Neural progenitor cell (in vitro differentiated cells): ENCODE measurements around a stretch of chr14.

DNA sequence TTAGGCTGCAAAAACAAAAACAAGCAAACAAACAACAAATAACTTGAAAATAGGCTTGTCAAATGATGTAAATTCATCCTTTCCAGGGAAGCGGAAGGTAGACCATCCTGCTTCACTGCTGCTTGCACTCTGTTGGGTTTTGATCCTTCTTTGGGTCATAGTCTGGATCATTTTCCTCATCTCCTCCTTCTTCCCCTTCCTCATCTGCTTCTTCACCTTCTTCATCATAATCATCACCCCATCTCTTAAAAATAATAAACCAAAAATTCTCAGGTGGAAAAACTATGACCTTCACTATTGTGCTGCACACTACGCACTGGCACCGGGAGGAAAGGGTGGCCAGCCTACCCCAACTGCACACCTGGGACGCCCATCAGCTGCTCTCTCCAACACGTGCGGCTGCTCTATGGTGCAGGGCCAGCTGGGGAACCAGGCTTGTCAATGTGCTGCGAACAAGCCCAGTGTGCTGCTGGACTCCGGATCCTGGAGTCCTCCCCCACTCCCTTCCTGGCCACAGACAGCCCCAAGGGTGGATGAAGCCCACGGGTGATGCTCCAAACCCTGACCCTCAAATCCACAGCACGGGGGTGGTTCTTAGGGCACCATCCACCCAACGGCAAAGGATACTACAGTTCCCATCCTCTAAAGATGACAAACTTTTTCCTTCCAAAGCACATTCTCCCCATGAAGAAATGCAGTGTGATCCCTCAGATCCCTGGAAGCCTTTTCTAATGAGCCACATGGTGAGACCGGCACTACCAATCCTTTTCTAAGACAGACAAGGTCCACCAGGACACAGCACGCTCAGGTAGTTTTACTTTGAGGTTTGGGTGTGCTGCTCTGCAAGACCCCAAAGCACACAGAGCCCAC lies 33.1 kb downstream of the CCDC88C start:
- RAMPAGE, long total RNA: no peak

GRCh38 chr14:91413637-91414114 lies 3.9 kb downstream of the CCDC88C start:
- RAMPAGE, long total RNA: no peak

- RAMPAGE, long total RNA: no peak
These were observed 425 bp upstream of the CCDC88C start for GRCh38 chr14:91418057-91418433.

DNA sequence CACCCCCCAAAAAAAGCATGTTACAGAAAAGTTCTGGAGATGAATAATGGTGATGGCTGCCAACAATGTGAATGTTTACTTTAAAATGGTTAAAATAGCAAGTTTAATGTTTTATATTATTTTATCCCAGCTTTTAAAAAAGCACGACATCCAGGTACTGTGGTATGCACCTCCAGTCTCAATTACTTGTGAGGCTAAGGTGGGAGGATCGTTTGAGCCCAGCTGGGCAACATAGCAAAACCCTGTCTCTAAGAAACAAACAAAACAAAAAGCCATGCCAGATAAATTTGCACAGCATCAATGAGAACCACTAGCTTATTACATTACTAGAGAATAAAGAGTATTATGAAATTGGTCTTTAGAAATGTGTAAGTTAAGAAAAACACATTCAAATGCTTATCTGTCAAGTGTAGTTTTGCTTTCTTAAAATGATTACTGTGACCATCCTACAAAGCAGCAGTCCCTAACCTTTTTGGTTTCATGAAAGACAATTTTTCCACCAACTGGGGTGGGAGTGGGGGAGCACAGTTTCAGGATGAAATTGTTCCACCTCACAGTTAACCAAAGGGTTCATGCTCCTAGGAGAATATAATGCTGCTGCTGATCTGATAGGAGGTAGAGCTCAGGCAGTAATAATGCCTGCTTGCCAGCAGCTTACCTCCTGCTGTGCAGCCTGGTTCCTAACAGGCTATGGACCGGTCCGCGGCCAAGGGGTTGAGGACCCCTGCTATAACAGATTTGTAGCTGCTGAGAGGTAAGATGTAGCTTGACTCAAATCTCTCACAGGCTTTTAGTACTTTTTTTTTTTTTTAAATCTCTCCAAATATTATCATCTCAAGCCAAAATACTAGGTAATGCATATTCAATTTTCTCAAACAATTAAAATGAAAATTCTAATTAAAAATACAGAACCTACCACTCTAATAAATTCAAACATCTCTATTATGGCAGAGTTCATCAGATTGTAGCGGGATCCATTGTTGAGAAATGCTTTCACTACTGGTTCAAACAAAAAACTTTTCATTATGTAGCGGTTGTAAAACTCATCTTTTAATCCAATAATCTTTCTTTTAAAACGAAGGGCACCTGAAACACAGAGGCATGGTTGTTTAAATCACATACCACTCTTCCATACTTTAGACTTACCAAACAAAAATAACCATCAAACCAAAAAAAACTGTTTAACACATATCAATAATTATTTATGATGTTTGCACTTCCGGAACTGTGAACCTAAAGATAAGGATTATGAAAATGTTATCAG lies 45.3 kb downstream of the PPP4R3A start:
- RAMPAGE, long total RNA: no peak

GRCh38 chr14:91573666-91573899 lies 63.5 kb upstream of the PPP4R3A start:
- RAMPAGE, long total RNA: no peak

GRCh38 chr14:91906426-91906994 lies 39.2 kb upstream of the TC2N start:
- RAMPAGE, long total RNA: no peak

GRCh38 chr14:91946587-91946891 lies 955 bp downstream of the FBLN5 start:
- RAMPAGE, long total RNA: no peak

- RAMPAGE, long total RNA: no peak
These were observed 6.9 kb downstream of the CPSF2 start for GRCh38 chr14:92128678-92129145.

GRCh38 chr14:92519588-92520178 lies 6.1 kb downstream of the RIN3 start:
- RAMPAGE, long total RNA: no peak

GRCh38 chr14:92555516-92556763 lies 42.4 kb downstream of the RIN3 start:
- RAMPAGE, long total RNA: no peak

DNA sequence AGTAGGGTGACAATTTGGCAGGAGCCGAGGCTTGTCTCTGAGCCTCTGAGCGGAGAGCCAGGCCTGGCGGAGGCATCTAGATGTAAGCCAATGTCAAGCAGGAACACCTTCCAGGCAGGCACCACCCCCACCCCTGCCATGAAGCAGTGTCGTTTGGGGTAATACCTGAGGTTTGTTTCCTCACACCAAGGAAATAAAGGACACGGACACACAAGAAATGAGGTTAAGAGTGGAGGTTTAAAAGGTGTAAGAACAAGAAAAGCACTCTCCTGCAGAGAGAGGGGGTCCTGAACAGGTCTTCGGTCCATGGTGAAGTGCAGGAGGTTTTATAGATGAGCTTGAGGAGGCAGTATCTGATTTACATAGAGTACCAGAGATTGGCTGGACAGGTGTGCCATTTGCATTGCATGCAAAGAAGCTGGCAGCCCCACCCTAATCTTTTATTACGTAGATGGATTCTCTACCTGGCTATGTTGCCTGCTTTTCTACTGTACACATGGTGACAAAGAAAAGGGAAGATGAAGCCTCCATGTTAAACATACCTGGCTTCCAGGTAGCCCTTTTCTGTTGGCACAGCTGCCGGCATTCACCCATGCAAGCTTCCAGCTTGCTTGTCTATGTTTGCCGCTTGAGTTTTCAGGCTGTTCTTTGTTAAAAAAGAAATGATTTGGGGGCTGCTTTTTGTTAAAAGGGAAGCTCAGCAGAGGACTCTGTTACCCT lies 60.5 kb downstream of the RIN3 start:
- RAMPAGE, long total RNA: no peak

DNA sequence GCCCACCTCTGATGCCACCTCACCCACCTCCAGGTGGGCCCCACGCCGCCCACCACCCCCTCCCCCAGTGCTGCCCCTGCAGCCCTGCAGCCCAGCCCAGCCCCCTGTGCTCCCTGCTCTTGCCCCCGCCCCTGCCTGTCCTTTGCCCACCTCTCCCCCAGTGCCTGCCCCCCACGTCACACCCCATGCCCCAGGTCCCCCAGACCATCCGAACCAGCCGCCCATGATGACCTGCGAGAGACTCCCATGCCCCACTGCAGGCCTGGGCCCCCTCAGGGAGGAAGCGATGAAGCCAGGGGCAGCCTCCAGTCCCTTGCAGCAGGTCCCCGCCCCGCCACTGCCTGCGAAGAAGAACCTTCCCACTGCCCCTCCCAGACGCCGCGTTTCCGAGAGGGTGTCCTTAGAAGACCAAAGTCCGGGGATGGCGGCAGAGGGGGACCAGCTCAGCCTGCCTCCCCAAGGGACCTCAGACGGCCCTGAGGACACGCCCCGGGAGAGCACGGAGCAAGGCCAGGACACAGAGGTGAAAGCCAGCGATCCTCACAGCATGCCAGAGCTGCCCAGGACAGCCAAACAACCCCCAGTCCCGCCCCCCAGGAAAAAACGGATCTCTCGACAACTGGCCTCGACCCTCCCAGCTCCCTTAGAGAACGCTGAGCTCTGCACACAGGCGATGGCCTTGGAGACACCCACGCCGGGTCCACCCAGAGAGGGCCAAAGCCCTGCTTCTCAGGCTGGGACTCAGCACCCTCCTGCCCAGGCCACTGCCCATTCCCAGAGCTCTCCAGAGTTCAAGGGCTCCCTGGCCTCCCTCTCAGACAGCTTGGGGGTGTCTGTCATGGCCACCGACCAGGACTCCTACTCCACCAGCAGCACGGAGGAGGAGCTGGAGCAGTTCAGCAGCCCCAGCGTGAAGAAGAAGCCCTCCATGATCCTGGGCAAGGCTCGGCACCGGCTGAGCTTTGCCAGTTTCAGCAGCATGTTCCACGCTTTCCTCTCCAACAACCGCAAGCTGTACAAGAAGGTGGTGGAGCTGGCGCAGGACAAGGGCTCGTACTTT lies 96.3 kb downstream of the LGMN start:
- RAMPAGE, long total RNA: no peak

DNA sequence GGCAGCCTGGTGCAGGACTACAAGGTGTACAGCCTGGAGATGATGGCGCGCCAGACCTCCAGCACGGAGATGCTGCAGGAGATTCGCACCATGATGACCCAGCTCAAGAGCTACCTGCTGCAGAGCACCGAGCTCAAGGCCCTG lies 95.7 kb downstream of the LGMN start:
- RAMPAGE, long total RNA: no peak

- RAMPAGE, long total RNA: no peak
These were observed 92.2 kb downstream of the LGMN start for GRCh38 chr14:92656158-92656710.

DNA sequence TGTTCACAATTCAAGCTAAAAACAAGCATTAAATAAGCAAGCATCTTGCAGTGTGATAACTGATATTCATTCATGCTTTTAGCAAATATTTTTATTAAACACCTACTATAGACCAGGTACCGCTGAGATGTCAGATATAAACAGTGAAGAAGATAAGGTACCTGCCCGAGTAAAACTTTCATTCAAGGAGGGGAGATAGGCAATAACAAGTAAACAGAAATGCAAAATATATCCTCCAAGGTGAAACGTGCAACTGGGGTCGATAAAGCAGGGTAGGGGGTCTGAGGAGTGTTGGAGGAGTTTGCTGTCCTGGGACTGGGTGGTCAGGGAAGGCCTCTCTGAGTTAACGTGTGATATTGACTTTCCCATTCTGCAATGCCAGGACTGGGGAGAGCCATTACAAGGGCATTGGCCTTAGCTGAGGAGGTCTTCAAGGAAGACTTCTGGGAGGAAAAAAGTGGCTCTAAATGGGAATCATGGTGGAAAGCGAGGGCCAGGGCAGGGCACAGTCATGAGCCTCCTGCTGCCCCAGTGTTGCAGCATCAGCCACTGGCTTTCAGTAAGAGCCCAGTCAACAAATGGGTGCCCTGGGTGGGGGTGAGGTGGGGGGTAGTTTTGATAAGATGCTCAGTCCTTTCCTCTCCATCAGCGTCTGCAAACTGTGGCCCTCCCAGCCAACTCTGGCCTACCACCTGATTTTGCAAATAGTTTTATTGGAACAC lies 79.2 kb downstream of the LGMN start:
- RAMPAGE, long total RNA: no peak

GRCh38 chr14:92709465-92710056 lies 38.9 kb downstream of the LGMN start:
- RAMPAGE, long total RNA: no peak

GRCh38 chr14:92711586-92712417 lies 36.6 kb downstream of the LGMN start:
- RAMPAGE, long total RNA: no peak

GRCh38 chr14:92891163-92891729 lies 31.7 kb upstream of the CHGA start:
- RAMPAGE, long total RNA: no peak

GRCh38 chr14:92929461-92929868 lies 6.5 kb downstream of the CHGA start:
- RAMPAGE, long total RNA: no peak

- RAMPAGE, long total RNA: no peak
These were observed 9.6 kb downstream of the CHGA start for GRCh38 chr14:92932330-92933081.